Progenitor cell of endocrine pancreas (in vitro differentiated cells): ENCODE data around the genes CLCA1 and GBP3.

- PRO-cap: no peak
Observed at GRCh38 chr1:86155790-86156584, 585 bp downstream of the COL24A1 start.

GRCh38 chr1:86468703-86469322, at the start of gene CLCA1:
Gene CLCA1 (plus strand): TSS chr1:86468927.
- PRO-cap: no peak

GRCh38 chr1:86616958-86617386, 70.1 kb downstream of the CLCA4 start:
- PRO-cap: no peak

DNA sequence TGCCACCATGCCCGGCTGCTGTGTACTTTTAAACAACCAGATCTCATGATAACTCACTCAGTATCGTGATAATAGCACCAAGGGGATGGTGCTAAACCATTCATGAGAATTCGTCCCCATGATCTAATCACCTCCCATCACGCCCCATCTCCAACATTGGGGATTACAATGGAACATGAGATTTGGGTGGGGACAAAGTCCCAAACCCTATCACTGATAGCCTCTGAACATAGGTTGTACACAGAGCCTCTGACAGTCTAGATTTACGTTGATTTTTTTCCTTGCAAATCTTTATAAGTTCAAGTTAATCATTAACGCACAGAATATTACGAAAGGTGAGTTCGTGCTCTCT, 61.3 kb downstream of the SELENOF start:
- PRO-cap: no peak

- PRO-cap: no peak
Observed at GRCh38 chr1:86915939-86916265, 1.5 kb downstream of the HS2ST1 start.

GRCh38 chr1:87331919-87332553, 3.4 kb downstream of the LMO4 start:
- PRO-cap: bidirectional peak, plus-strand start at chr1:87332120, minus-strand start at chr1:87332071

DNA sequence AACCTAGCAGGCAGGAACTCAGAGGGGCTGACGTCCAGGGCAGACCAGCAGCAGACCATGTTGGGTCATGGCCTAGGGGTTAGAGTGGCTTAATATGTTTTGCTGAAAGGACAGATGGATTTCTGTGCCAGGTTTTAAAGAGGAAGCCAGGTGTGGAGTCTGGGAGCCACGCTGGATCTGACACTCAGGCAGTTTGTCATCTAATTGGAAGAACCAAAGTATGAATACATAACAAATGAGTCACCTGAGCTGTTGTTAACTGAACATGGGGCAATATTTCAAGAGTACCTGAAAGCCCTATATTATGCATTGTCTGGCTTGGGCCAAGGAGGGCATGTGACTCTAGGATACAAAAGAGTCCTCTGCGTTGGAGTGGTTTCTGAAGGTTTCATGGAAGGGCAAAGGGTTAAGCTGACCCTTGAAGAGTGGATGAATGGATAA, 70.6 kb downstream of the LMO4 start:
- PRO-cap: no peak

- PRO-cap: no peak
Observed at GRCh38 chr1:87528772-87529215, 200.1 kb downstream of the LMO4 start.

- PRO-cap: no peak
Observed at GRCh38 chr1:87854116-87854552, 525.5 kb downstream of the LMO4 start.

- PRO-cap: no peak
Observed at GRCh38 chr1:88909812-88910218, 18.4 kb upstream of the GTF2B start.

- PRO-cap: no peak
Observed at GRCh38 chr1:88990116-88990697, 2.2 kb downstream of the KYAT3 start.

- PRO-cap: no peak
Observed at GRCh38 chr1:89022127-89023071, at the start of gene GBP3. Gene GBP3 (minus strand): TSS chr1:89022866.

DNA sequence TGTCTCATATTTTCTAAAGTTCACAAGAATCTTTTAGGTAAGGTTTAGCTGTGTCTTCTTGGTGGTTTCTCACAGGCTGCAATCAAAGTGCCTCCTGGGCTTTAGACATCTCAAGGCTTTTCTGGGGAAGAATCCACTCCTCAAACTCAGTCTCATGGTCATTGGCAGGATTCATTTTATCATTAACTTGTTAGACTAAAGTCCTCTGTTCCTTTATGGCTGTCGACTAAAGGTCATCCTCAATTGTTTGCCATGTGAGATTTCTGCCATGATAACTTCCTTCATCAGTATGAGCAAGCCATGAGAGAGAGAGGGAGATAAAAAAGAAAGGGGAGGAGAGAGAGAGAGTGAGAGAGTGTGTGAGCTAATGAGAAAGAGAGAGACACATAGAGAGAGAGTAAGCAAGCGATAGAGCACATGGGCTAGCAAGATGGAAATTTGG, 19.8 kb downstream of the GBP1 start:
- PRO-cap: no peak

- PRO-cap: no peak
Observed at GRCh38 chr1:89049831-89050726, 14.9 kb downstream of the GBP1 start.

DNA sequence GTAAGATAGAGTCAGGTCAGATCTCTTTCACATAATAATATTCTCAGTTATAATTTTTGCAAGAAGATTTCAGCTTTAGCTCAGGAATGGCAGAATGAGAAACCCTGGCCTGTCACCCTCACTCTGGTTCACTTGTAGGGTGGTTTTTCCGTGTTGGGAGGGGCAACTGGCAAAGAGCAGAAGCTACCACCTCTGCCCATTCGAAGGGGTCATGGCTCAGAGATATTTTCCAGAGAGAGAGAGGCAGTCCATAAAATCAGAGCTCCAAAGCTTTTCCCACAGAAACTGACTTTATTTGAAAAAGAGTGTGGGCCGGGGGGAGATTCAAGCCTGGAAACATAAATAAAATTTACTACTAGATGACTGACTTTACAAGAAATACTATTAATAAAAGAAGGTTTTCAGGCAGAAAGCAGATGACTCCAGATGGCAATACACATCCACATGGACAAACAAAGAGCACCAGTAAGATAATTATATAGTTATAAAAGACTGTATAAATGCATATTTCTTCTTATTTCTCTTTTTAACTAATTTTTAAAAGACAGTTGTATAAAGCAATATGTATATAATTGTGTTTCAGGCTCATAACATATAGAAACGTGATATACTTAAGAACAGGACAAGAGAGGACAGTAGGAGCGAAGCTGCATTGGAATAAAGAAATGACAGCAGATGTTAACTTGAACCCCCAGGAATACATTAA, 3.8 kb upstream of the GBP1 start:
- PRO-cap: no peak

GRCh38 chr1:89125404-89125874, 475 bp downstream of the GBP2 start:
- PRO-cap: no peak

GRCh38 chr1:89126965-89127729, 1.2 kb upstream of the GBP2 start:
- PRO-cap: no peak

GRCh38 chr1:89635973-89636918, 3.3 kb downstream of the LRRC8C start:
- PRO-cap: no peak

DNA sequence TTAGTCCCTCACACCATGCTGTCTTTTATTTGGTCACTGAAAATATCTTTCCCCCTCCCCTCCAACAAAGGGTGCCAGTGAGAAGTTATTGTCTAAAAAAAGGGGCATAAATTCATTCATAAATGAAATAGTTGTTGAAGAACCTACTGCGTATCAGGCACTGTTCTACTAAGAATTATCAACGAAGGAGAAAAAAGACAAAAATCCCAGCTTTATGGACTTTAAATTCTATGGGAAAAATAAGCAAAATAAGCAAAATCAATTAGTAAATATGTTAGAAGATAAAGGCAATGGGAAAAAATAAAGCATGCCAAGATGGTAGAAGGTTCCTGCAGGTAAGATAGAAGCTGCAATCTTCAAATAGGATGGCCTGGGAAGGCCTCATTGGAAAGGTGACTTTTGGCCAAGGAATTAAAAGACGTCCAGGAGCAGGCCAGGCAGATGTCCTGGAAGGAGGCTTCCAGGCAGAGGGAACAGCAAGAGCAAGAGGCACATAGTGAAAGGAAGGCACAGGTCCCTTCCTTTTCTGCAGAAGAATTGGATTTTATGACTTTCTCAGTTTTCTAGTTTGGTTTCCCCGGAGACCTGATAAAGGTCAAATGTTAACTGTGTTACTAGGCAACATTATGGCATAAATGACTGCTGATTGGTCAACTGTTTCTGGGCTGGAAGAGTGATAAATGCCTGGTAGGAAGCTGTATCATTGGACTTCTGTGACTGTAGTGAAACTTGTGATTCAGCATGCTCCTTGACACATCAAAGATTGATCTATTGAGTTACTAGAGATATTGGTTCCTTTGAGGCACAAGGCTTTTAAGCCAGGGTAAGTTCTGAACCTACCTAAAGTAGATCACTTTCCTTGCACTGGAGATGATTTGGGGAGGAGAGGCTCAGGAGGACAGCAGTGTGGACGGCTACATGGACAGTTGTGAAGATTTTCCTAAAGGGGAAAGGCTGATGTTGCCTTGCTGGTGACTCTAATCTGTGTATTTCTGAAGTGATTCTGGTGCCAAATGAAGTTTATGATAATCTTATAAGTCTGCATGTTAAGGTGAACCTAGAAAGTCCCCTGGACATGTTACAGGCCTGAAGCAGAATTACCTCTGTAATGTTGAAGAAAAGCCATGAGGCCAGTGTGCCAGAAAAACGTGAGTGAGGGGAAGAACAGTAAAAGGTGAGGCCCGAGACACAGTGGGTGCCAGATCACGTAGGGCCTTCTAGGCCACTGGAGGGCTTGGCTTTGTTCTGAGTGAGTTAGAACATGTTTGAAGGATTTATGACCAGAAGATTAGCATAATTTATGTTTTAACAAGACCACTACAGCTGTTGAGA, 55.7 kb downstream of the LRRC8C start:
- PRO-cap: no peak

GRCh38 chr1:89703377-89703948, 70.5 kb downstream of the LRRC8C start:
- PRO-cap: no peak